Right atrium auricular region (tissue), 2 donors: ENCODE measurements around the genes TUBA3C and IFT88.

- PRO-cap = no peak
- RAMPAGE, long total RNA, 2 experiments = no peak in any of the 2 experiments
Measured at GRCh38 chr13:18905074-18905503, 276.5 kb downstream of the TUBA3C start.

DNA sequence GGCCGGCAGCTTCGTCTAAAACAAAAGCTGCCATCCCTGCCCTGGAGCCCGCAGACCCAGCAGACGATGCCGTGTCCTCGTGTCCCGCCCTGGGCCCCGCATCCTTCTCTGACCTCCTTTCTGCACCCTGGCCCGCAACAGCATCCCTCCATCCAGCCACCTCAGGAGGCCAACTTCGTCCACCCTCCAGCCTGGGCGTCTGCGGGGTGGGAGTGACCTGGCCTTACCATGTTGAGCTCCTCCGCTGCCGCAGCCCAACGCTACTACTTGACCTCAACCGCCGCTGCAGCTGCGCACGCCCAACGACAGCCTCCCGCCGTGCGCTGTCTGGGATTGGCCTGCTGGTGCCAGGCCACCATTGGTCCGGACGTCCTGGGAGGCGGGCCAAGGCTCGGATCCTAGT, at the start of gene TUBA3C:
Gene TUBA3C, minus strand, starts transcription at position 307 of the 403 bp plus-strand sequence.
- PRO-cap = no peak
- RAMPAGE, long total RNA, 2 experiments = no peak in any of the 2 experiments

GRCh38 chr13:19601735-19602934, 31.3 kb upstream of the MPHOSPH8 start:
- PRO-cap = unidirectional peak, plus-strand start at chr13:19601898; bidirectional peak, plus-strand start at chr13:19601981, minus-strand start at chr13:19601985; bidirectional peak, plus-strand start at chr13:19602483, minus-strand start at chr13:19602396
- RAMPAGE, long total RNA, 2 experiments = no peak in any of the 2 experiments

- PRO-cap = no peak
- RAMPAGE, long total RNA, 2 experiments = no peak in any of the 2 experiments
Measured at GRCh38 chr13:19635708-19636088, 2.2 kb downstream of the MPHOSPH8 start.

DNA sequence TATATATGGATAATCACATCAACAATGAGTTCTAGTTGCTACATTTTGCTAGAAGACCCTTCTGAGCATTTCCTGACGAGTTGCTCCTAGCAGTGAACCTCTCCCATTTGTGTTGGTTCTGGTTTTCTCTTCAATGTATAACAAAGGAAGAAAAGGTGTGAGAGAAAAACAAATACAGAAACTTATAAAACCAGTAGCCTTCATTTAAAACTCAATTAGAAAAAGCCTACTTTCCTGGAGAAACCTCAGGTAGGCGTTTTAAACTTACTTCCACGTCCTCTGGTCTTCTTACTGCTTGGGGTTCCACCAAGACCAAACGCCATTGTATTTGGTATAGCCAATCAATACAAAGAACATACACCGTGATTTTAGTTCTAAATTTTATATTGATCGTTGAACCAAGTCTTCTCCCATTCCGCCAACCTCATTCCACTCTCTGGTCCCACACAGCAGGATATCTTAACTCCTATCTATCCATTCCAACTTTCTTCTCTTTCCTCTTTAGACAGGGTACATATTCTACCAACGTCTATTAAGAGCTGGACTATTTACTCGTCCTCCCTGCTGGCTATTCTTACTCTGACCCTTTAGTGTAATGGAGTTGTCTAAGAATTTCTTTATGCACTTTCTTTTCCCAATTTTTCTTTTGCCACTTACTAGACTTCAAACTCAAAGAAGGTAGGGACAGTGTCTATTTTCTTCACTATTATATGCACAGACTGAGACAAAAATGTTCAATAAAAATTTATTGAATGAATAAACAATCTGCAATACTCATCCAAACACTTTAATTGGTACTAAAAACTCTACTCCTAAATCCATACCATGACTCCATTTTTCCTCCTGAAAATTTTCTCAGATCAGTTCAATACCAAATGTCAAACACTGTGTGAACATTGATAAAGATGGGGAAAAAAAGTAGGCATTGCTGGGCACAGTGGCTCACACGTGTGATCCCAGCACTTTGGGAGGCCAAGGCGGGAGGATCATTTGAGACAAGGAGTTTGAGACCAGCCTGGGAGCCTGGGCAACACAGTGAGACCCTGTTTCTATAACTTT, 57.2 kb downstream of the MPHOSPH8 start:
- PRO-cap = no peak
- RAMPAGE, long total RNA, 2 experiments = no peak in any of the 2 experiments

GRCh38 chr13:19971200-19972007, 12.9 kb downstream of the ZMYM2 start:
- PRO-cap = no peak
- RAMPAGE, long total RNA, 2 experiments = no peak in any of the 2 experiments

DNA sequence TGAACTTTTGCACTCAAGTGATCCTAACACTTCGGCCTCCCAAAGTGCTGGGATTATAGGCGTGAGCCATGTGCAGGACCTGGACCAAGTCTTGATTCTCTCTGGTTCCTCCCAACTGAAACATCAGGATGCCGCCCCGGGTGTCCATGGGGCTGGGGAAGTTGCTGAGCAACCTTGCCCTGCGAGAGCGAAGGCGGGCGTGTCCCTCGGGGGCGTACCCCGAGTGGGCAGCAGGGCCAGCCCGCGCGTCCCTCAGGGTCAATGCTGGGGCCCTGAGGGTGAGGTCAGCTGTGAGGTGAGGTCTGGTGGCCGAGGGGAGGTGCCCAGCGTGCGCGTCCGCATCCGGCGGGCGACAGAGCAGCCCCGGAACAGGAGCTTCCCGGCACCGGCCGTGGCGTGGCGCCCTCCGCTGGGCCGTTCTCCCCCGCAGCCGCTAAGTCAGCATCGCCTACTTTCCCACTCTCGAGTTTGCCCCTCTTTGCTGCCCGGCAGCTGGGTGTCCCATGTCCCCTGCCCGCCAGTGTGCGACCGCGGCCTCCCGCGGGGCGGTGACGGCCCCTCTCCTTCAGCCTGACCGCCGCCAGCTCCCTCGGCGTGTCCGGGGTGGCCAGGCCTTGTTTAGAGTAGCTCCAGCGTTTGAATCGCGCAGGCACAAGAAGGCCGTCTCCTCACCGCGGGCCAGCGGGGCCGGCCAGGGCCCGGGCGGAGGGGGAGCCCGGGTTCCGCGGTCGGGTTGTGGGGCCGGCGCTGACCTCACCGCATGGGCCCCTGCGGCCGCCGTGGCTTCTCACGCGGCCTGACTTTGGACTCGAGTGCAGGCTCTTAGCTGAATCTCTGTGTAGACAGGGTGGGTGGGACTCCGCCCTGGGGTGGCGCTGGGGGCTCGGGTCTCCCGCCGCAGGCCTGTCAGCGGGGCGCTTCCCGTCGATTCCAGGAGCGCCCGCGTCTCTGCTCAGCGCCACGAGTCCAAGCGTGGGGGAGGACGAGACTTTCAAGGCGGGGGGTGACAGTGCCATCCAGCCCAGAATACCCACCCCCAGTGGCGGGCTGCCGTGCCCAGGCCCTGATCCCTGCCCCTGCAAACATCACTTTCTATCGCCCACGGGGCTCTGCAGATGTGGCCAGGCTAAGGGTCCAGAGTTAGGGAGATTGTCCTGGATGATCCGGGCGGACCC, 33.0 kb downstream of the GJA3 start:
- PRO-cap = bidirectional peak, plus-strand start at position 444 of the sequence, minus-strand start at position 292 of the sequence; unidirectional peak, minus-strand start at position 695 of the sequence; unidirectional peak, minus-strand start at position 814 of the sequence
- RAMPAGE, long total RNA, 2 experiments = no peak in any of the 2 experiments

DNA sequence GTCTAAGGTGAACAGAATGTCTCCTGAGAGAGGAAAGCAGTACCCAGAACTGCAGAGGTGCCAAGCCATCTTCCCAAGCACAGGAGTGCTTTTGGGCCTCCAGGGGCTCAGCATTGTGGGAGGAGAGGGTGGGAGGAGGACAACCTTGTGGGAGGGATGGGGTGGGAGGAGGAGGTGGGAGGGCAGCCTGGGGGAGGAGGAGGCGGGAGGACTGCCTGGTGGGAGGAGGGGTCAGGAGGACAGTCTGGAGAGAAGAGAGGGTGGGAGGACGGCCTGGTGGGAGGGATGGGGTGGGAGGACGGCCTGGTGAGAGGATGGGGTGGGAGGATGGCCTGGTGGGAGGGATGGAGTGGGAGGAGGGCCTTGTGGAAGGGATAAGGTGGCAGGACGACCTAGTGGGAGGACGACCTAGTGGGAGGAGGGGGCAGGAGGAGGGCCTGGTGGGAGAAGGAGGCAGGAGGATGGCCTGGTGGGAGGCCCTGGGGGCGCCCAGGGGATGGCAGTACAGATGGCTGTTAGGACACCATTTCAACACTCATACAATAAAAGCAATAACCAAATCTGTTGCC, 63.8 kb downstream of the CRYL1 start:
- PRO-cap = no peak
- RAMPAGE, long total RNA, 2 experiments = no peak in any of the 2 experiments

- PRO-cap = no peak
- RAMPAGE, long total RNA, 2 experiments = no peak in any of the 2 experiments
Measured at GRCh38 chr13:20480519-20481020, 45.1 kb downstream of the CRYL1 start.

DNA sequence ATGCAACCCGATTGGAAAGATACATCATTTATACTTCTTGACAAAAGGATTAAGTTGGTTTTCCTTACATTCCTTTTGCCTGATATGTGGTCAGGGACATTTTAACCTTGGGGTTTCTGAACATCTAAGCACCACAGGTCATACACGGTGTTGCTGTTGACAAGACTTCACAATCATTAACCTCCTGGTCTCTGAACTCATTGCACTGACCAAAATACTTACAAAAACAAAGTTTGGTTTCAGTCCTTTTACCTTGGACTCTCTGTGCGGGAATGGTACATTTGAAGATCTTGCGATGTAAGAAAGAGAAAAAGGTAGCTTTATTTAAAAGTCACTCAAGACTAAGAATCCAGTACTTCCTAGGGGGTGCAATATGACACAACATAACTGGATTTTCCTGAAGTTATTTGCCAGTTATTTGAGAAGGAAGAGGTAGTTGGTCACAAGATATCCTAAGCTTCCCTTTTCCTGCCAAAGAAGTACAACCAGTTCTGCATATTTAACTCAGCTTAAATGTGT, 19.8 kb downstream of the CRYL1 start:
- PRO-cap = no peak
- RAMPAGE, long total RNA, 2 experiments = no peak in any of the 2 experiments

- PRO-cap = unidirectional peak, plus-strand start at chr13:20566596
- RAMPAGE, long total RNA, 2 experiments = start-site peak on the minus strand in 2 of 2 experiments, at chr13:20566774-20566820 at its widest, 9 to 10 reads per replicate
Measured at GRCh38 chr13:20566394-20566962, 479 bp upstream of the IFT88 start.

DNA sequence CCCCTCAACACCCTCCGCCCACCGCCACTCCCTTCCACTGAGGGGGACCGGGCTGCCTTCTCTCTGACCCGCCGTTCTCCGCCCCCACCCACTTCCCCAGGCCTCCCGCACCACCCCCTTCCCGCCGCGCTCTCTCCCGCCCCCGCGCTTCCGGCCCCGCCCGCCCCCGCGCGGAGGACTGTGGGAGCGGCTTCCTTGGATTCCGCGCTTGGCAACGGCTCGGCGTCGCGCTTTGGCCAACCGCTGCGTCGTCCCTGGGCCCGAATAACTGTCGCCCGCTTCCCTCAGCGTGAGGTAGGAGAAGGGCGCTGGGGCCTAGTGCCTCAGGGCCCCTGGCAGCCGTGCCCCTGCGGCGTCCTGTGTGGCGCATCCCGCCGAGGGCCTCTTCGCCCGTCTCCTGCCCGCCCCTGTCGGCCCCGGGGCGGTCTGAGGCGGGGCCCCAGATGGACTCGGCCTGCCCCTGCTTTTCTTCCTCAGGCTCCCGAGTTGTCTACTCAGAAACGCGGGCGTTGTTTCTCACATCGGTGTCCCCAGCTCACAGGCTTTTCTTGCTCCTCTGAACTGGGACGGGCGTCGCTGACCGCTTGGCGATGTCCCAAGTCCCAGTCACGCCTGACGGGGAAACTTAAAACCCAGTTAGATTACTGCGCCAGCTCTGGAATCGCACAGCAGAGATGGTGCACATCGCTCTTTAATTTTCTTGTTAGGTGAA, at the start of gene IFT88:
Gene IFT88, plus strand, starts transcription at position 195 of the 712 bp plus-strand sequence.
- PRO-cap = bidirectional peak, plus-strand start at position 198 of the sequence, minus-strand start at position 94 of the sequence; bidirectional peak, plus-strand start at position 497 of the sequence, minus-strand start at position 428 of the sequence
- RAMPAGE, long total RNA, 2 experiments = start-site peak on the plus strand in 2 of 2 experiments, centred at positions 198 to 201 of the sequence, 147 to 273 reads per replicate

DNA sequence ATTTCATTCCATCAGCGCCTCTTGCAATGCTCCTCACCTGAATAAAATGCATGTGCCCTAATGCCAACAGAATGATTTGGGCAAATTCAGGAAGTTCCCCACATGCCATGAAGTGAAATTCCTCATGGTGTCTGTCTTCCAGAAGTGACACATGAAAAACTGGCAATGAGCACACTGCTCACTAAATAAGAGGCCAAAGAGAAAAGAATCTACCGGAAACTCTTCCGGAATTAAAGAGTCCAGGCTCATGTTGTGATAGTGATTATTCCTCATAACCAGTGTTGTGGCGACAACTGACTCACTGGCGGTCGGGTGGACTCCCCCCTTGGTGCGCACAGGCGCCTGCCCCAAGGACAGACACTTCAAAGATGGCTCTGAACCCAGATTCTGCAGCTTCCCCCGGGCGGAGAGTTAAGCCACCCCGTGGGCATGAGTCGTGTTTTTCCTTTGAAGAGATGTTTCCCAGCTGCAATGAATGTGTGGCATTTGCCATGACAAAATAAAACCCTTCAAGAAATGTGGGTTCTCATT, 10.2 kb downstream of the IL17D start:
- PRO-cap = bidirectional peak, plus-strand start at position 301 of the sequence, minus-strand start at position 205 of the sequence
- RAMPAGE, long total RNA, 2 experiments = no peak in any of the 2 experiments

DNA sequence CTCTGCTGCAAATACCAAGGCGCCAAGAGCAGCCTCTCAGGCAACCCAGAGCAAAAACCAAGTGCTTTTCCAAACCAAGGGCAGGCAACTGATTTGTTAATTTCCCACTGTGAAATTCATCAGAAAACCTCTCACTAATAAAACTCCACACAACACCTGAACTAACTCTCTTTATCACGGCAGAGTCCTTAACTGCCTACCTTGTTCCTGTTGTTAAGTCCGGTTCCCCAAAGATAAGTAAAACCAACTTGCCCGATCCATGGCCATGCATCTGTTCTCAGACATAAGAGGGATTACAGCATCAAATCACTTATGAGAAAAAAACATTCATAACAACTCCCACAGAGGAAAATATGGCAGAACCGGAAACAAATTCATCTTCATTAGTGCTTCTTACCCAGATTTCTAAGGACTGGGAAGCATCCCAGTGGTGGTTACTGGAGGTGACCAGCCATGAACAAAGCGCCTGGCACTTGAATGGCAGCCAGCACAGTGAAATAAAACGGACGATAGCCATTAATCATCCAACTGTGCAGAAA, 44.6 kb downstream of the LATS2 start:
- PRO-cap = no peak
- RAMPAGE, long total RNA, 2 experiments = no peak in any of the 2 experiments

GRCh38 chr13:21148450-21148837, 8.5 kb downstream of the SAP18 start:
- PRO-cap = no peak
- RAMPAGE, long total RNA, 2 experiments = no peak in any of the 2 experiments

GRCh38 chr13:21537849-21538759, 65.9 kb downstream of the MICU2 start:
- PRO-cap = no peak
- RAMPAGE, long total RNA, 2 experiments = no peak in any of the 2 experiments

DNA sequence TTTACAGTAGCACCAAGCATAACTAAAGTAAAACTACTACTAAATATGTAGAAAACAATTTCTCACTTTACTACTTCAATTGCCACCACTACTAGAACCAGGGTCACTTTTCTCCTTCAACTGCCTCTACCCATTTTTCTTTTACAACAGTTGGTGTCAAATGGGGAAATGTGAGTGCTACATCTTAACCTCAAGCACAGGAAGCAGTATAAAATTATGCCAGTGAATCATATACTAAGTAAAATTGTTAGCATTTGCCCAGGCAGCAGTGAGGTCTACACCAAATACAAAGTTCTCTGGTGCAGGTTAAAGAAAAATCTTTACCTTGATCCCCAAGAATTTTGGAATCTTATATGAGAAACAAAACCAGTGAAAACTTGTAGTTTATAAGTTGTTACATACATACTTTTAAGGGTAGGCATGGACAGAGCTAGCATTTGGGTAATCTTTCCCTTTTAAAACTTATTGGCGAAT, 24.0 kb downstream of the MICU2 start:
- PRO-cap = no peak
- RAMPAGE, long total RNA, 2 experiments = no peak in any of the 2 experiments

DNA sequence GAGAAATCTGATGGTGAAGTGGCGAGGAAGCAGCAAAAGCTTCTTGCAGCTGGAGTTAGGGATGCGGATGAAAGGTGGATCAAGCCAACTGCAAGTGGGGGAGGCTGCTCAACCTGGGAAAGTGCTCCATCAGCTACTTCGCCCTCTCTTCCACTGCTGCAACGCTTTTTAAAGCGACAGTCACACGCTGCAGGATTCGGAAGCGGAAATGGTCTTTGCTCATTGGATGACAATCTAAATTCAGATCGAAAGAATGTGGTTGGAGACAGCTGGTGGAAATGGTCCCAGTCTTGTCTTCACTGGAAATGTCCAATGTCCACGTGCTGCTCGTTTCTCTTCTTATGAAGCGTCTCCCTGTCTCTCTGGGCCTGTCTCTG, 2.2 kb upstream of the FGF9 start:
- PRO-cap = no peak
- RAMPAGE, long total RNA, 2 experiments = no peak in any of the 2 experiments

DNA sequence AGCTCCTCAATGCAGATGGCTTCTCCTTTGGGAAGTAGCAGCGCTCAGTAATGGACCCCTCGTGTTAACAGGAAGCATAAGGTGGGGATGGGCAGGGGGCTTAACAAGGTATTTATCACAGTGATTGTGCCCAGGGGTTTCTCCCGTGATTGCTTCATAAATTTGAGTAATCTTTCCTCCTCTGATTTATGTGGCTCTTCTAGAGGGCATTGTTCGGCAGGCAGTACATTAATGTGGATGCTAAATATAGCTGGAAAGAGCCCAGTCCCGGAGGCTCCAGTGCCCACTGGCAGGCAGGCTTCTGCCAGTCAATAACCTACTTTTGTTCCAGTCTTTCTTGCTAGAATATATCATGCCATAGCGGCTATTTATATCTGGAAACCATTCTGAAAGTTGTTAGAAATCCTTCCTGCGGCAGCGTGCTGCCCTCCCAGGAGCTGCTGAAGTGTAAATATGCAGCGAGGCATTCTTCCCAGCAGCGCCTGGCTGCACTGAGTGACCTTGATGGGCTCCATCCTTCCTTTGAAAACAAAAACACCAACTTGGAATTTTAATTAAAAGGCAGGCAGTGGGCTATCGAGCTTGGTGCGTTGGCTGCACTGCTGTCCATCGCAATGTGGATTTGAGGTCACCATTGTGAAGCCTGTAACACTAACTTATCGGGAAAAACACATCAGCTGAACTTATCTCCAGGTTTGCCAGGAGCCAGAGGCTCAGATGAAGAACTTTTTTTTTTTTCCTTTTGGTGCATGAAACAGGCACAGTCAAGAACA, 65.1 kb downstream of the FGF9 start:
- PRO-cap = no peak
- RAMPAGE, long total RNA, 2 experiments = no peak in any of the 2 experiments

DNA sequence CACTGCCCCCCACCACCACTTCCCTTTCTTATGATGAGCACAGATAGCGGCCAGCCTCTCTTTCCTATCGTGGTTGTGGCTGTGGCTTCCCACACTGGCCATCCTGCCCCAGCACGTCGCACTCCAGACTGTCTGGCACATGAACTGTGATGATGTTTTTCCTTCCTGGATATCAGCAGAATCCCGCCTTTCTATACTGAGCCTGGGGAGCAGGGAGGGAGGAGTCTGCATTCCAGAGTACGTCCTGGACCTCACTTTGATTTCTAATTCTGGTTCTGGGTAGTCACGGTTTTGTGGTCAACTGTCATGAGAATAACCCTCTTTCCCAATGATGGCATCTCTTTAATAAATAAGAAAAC, 315.1 kb downstream of the FGF9 start:
- PRO-cap = unidirectional peak, minus-strand start at position 134 of the sequence
- RAMPAGE, long total RNA, 2 experiments = no peak in any of the 2 experiments